Pericardium fibroblast (primary cell): ENCODE measurements around a stretch of chr13.

DNA sequence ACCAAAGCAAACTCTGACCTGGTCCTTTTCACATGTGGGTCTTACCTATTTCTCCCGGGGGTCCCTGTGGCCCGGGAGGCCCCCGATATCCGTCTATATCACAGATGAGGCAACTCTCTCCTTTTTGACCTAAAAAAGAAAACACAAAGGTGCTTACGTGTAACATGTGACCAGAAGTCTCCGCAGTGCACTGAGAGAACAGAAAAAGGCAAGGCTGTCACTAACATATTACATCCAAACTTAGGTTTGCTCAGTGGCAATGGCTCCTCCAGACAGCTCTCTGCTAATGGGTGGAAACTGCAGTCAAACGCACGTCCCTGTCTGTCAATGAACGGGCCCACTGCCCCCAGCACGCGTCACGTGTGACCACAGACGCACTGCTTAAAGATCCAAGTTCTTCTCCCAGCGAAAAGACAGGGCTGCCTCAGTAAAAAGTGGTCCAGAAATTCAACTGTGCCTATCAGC is 114.1 kb downstream of the COL4A1 start:
- RAMPAGE, long total RNA, result no peak

- RAMPAGE, long total RNA, result no peak
Measured at GRCh38 chr13:110254115-110254561, 52.8 kb downstream of the COL4A1 start.

GRCh38 chr13:110280959-110281508 is 25.9 kb downstream of the COL4A1 start:
- RAMPAGE, long total RNA, result no peak

DNA sequence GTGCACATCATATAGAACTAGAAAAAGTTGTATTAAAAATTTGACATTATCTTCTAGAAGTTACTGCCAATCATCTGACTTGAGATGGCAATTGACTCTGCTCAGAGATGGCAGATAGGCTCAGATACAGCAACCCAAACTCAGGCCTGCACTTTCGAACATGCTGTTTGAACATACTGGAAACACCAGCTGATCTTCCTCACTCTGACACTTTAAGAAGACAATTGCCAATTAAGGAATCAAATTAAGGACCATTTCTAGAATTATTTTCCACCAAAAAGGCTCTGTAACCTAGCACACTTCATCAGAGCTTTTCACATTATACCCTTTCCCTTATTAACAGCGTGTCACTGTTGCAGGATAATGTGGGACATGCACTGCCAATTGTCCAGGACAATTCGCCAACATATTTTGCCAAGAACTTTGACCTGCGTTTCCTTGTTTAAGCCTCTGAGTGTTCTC is 13.5 kb downstream of the COL4A1 start:
- RAMPAGE, long total RNA, result no peak

DNA sequence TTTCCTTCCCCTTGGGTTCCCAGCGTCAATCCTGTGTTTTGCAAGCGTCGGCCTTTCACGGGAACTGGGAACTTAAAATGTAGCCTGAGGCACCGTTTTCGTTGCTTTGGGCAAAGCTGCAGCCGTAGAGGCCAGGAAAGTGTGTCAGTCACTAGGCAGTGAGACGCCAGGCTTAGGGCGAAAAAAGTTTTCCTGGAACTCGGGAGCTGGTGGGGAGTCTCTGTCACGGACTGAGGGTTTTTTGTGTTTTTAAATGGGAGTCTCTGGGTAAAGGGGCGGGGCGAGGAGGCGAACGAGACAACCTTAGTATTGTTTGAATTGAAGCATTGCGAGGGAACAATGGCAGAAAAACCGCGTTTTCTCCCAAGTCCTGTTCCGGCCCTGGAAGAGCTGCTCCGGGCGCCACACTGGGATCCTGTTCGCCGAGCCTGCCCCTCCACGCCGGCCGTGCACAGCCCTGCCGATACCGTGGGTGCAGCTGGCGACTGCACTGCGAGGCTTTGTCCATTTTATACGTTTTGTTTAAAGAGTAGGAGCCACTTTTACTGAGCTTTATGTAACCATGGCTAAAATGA is 1.3 kb downstream of the COL4A2 start:
- RAMPAGE, long total RNA, result no peak

GRCh38 chr13:110340688-110341044 is 33.6 kb downstream of the COL4A2 start:
- RAMPAGE, long total RNA, result no peak

DNA sequence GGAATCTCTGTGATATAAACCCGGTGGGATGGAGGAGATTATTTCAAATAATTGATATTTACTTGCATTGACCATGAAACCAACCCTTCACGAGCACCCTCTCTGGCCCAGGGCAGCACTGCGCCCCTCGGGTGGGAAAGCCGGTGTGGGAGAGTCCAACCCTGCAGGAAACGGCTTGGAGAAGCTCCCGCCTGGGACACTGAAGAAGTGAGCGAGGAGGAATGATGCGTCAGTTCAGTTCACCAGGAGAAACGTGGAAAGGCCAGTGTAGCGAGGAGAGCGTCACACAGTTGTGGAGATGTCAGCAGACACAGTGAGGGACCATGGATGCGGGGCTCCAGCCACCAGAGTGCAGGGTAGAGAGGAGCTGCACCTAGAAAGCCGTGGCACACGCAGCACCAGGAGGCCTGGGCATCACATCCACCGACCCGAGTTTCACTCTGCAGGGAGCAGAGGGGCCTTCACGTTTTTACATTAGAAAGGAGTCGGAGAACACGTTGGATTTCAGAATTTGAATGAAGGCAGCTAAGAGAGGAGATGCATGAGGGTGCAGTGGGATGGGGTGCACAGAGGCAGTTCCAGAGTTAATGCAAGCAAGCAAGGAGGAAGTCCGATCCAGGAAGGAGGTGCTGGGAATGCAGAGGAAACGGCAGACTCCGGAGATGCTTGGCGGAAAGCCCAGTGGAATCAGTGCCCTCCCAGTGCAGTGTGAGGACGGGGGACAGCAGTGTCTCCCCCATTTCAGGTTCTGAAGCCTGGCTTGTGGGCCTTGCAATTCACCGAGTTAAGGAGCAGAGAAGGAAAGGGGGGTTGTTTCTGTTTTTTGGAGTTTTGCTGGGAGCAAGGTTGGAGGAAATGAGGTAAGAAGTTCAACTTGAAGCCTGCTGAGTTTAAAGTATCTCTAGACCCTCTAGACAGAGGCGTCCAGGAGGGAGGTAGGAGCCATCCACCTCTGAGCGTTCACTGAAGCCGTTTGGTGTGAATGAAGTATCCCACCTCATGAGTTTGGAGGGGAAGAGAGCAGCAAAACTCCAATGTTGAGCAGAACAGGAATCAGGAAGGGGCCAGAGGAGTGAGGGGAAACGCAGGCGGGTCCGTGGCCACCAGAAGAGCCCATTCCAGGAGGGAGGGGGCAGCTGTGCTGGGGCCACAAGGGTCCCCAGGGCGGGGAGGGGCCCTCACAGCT is 100.4 kb downstream of the COL4A2 start:
- RAMPAGE, long total RNA, result no peak

DNA sequence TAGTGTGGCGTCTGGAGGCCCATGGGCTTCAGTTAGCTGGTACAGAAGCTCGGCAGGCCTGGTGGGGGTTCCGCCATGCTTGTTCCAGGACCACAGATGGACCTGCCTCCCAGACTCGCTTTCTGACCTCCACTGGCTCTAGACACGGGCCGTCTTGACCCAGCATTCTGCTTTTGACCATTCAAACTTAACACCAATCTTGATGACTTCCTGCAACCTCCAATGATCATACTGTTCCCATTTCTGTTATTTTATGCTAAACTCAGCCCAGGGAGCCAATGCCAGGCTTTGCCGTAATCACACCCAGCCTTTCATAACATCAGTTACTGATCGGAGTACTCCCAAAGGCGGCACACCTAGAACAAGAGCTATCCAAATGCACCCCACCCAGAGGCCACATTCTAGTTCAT is 120.3 kb downstream of the RAB20 start:
- RAMPAGE, long total RNA, result no peak

DNA sequence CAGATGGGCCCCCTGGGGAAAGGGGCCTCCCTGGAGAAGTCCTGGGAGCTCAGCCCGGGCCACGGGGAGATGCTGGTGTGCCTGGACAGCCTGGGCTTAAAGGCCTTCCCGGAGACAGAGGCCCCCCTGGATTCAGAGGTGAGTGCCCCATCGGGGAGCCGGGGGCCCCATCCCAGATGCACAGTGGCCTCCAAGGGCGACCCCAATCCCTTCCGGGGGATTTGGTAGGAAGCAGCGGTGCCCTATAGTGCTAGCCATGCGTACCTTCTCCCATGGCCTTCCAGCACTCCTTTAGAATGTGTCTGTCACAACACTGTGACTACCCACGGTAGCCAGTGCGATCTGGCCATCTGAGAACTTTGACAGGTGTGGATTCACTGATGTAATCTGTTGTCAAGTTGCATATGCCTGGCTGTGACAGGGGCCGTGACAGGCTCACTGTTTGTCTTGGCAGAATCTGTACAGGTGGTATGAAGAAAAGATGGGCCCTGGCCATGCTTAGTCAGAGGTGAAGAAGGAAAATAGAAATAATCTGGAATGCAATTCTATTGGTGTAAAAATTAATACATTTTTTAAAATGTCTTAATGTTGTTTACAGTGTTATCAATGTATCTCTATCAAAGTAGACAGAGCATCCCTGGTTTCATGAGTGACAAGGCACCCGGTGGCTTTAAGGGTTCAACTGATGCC is 88.4 kb downstream of the RAB20 start:
- RAMPAGE, long total RNA, result no peak

- RAMPAGE, long total RNA, result no peak
Measured at GRCh38 chr13:110473703-110474651, 87.5 kb downstream of the RAB20 start.

DNA sequence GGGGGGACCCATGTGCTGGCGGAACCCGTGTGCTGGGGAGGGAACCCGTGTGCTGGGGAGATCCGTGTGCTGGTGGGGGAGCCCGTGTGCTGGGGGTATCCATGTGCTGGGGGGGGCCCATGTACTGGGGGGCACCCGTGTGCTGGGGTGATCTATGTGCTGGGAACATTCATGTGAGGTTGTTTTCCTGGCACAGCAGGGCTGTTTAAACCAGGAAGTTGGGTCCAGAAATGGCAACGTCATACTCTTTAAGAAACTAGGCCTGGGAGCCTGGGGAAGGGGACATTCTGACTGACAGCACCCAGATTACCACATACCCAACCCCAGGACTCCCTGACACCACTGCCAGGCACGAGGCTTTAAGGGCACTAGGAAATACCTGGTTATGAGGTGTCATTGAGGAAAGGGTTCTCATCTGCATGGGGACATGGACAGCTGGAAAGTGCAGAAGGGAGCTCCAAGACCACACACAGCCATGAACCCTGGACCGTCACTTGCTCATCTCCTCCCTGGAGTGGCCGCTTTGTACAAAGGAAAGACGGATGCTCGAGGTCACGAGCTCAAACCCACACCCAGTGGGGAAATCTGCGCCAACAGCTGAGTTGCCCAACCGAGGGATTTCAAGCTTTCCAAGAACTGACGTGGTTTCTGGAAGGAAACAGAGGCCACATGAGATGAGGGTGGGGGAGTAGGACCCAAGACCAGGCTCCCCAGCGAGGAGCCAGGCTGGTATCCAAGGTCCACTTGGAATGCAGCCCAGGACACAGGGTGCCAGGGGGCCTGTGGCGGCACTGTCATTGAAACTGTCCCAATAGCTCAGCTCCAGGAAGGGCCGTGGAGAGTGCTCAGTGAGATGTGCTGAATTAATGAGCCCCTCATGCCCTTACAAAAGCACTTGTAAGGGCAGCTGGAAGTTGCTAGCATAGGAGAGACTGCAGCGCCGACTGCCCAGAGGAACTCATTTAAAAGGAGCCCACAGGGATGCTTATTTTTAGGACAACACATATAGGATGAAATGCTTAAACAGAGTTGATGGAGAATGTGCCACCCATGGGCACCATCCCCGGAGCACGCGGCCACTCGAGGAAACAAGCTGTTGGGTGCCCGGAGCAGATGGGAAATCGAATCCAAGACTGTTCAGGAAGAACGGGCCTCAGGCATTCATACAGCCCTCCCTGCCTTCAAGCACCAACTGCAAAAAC is 40.8 kb downstream of the RAB20 start:
- RAMPAGE, long total RNA, result no peak

- RAMPAGE, long total RNA, result no peak
Measured at GRCh38 chr13:110529577-110530263, 31.8 kb downstream of the RAB20 start.

- RAMPAGE, long total RNA, result no peak
Measured at GRCh38 chr13:110546897-110547507, 14.5 kb downstream of the RAB20 start.

DNA sequence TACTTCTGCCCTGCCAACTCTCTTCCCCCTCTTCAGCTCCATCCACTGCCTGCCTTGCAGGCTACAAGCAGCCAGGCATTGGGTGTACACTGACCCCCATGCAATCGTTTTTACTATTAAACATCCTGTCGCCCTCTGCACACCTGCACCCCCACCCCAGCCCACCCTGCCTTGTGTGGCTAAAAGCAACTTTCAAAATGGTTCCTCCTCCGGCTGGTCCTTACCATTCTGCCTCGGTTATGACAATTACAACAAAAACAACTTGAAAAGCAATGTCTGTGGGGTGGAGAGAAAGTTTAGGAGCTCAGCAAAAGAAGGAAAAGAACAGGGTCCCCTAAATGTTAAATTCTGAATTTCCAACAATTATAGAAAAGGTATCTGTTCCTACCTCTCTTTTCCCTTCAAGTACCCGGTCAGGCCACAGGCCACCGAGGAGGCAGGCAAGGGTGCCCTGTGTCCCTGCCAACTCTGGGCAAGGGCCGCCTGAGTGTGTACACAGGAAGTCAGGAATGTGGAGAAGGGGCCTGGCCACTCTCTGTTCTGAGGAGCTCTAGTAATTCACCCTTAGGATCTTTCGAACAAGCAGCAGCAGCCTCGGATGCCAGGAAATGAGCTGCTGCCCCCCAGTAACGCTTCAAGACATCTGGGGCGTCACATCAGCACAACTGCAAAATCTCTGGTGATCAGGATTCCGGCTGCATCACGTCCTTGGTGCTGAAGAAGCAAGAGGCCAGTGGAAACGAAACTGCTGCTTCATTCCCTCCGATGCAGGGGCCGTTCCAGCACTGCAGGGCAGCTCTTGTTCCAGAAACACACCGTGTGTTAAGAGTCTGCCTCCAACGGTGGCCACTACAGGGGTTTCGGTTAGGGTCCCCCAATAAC is 2.2 kb downstream of the RAB20 start:
- RAMPAGE, long total RNA, result no peak

DNA sequence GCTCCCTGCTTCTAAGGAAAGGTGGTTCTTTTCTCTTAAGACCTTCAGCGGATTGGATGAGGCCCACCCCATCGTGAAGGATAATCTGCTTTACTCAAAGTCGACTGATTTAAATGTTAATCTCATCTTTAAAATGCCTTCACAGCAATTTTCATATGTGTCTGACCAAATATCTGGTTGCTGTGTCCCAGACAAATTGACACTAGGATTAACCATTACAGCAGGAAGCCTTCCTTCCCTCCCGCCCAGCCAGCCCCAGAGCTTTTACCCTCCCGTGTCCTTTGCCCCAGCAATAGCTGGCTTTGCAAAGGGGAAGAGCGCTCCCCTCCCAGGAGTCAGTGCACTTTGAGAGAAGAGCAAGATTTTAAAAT is 14.9 kb upstream of the NAXD start:
- RAMPAGE, long total RNA, result no peak

- RAMPAGE, long total RNA, result no peak
Measured at GRCh38 chr13:110719094-110719348, 5.5 kb downstream of the ING1 start.

DNA sequence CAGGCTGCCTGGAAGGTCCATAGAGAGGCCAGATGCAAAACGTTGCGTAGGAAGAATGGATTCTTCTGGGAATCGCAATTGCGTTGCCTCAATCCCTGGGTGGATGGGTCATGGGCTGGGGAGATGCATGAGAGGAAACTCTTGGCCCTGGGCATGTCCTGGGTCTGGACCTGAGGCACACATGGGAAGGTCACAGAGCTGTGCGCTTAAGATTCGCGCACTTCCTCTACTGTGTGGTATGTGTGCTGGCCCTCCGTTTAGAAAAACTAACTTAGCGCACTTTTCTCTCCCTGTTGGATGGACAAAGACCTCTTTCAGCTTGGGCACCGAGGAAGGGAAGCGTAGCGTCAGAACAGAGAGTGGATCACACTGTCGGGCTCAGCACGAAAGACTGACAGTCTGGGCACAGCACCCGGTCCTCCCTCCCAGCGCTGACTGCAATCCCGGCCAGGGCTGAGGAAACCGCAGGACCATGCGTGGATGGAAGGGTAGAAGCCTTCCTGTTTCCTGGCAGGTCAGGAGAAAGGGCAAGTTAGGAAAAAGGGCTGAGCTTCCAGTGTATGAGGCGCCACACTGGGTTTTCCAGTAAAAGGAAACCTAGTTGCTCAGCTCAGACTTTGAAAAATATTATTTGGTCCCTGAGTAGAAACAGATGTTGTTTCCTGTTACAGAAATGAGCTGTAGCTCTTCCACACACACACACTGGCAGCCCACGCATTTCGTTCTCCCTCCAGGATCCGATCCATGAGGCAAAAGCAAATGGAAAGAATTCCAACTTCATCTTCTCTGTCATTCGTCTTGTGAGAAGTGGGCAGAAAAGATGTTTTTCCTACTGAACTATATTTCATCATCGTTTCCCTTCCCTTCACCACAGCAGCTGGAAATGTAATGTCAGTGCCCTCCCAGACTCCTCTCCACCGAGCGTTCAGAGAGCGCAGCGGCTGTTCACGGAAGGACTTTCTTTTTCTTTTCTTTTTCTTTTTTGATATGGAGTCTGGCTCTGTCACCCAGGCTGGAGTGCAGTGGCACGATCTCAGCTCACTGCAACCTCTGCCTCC is 86.1 kb downstream of the ING1 start:
- RAMPAGE, long total RNA, result no peak

- RAMPAGE, long total RNA, result no peak
Measured at GRCh38 chr13:110809844-110810114, 96.3 kb downstream of the ING1 start.

DNA sequence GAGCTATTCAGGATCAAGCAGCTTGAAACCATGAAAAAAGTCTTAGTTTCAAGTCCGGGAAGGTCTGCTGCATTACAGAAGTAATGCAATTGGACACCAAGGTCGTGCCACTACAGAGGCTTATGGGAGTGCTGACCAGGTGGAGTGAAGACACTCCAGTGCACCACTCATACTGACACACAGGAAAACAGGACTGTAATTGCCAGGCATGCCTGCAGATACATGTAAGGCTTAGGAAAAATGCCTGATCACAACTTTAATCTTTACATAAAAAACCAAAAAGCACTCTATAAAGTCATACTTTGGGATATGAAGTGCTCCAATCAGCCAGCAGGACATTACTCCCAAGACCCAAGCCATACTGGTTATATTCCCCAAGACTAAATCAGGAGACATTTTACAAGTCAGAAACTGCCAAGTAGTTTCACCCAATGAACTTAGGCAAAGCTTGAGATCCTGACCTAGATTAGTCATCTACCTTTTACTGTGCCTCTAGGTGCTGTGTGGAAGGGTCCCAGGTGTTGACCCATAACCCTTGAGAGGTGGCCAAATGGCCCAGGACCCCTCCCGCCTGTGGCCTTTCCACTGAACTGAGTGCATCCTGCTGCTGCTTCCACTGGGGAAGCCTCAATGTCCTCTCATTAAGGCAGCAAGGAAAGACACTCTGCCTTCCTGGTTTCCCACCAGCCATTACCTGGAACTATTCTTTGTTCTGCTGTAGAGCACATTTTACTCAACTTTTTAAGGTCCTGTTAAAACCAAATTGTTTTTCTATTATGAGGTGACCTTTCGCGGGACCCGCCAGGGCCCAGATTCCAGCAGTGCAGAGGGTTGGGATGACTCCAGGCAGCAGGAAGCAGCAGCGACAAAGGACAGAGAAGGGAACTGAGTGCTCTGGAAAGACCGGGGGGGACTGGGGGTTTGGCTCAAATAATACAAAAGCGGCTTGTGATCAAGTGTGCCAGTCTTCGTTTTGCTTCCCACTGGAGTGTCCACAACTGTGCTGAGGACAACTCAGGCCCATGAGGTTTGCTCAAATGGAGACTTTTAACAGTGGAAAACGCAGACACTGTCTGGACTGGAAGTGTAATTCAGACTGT is 27.3 kb downstream of the ANKRD10 start:
- RAMPAGE, long total RNA, result no peak

- RAMPAGE, long total RNA, result no peak
Measured at GRCh38 chr13:110903765-110904527, 10.9 kb downstream of the ANKRD10 start.